Camera-type eye (tissue), 1 donor: ENCODE measurements around a stretch of chr1.

DNA sequence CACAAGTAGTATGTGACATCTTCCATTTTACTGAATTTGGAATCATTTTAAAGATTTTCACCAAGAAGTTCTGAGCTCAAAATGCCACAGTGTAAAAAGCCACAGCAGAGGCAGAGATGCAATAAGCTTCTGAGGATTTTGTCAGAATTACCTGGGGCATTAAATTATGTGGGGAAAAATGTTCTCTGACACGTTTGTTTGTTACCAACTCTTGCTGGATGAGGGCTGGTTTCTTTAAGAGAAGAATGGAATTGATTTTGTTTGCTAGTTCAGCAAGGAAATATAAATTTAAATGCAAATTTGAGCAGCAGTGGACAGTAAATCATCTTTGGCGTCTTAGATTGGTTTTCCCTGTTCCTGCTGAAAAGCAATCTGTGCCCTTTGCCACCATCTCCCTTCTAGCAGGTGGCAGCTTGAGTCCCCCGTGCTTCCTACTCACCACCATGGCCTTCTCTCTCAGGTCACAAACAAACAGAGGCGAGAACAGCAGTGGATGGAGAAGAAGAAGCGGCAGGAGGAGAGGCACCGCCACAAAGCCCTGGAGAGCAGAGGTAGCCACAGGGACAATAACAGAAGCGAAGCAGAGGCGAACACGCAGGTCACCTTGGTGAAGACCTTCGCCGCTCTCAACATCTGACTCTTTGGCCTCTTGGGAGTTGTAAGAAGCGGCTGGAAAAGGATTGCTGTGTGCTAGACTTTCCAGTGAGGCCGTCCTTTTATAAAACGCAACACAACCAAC, 16.1 kb downstream of the PLA2G2E start:
- RAMPAGE, long total RNA = no peak

GRCh38 chr1:20080977-20081393, 11.0 kb downstream of the PLA2G5 start:
- RAMPAGE, long total RNA = no peak

GRCh38 chr1:20194471-20195414, 8.4 kb upstream of the PLA2G2C start:
- RAMPAGE, long total RNA = no peak

GRCh38 chr1:20212789-20213610, 26.7 kb upstream of the PLA2G2C start:
- RAMPAGE, long total RNA = no peak

DNA sequence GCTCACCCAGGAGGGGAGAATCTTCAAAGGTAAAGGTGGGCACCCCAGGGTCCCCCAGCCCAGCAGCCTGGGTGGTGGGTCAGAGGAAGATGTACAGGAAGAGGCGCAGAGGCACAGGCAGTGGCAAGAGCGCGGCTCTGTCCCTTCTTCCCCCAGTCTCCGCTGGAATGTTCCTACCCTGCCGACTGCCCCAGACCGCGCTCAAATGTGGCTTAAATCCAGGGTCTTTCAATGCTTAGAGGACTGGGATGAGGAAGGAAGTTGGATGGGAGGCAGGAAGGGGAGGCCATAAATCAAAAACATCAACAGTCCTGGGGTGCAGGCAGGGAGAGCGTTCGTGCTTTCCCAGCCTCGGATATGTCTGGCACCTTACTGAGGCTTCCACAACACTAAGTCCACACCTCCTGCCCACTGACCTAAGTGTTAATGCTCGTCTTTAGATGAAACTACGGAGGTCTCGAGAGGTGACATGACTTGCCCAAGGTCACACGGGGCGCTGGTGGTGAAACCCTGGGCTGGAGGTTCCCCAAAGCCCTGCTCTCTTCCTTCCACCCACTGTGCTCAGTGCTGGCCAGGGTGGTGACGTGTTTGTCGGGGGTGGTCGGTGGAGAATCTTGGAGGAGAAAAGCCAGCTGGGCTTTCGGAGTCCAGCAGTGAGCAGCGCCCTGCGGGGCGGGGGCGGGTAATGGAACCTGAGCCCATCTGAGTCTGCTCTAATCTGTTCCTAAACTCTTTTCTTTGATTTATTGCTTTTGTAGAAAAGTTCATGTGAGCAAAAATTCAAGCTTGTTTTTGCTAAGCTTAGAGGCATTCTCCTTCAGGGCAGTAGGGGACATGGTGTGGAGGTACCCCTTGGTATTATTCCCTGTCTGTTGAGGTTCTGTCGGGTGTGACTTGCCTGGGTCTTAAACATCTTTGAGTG, 619 bp downstream of the CDA start:
- RAMPAGE, long total RNA = no peak

DNA sequence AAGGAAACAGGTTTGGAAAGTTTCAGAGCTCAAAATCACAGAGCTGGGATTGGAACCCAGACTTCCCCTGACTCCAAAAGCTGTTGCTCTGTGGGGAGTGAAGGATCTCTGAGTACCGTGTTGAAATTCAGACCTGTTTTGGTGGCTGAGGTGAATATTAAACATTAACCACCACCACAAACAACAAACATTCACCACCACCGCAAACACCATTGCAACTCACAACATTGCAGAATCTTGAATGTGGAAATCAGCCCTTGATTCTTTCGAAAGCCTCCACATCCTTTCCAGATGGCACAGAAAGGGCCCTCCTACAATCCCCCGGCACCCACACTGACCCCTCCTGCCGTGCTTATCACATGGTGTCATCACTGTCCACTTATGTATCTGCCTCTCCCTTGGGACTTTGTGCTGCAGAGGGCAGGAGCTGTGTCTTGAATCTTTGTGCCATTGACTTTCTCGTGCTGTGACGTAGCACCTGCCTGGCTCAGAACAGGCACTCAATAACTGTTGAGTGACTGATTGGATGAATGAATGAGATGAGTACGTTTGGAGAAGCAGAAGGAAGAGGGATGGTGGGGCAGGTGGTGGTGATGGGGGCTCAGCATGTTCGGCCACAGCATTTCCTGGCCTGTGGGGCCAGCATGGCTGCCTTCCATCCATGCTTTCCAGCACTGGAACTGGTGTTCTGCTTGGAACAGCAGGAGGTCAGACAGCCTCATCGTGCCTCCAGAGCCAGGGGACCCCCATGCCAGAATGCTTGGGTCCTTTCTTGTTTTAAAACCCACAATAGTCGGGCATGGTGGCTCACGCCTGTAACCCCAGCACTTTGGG, 1.6 kb downstream of the CDA start:
- RAMPAGE, long total RNA = no peak

- RAMPAGE, long total RNA = no peak
Observed at GRCh38 chr1:20597513-20598258, 8.8 kb downstream of the CDA start.

DNA sequence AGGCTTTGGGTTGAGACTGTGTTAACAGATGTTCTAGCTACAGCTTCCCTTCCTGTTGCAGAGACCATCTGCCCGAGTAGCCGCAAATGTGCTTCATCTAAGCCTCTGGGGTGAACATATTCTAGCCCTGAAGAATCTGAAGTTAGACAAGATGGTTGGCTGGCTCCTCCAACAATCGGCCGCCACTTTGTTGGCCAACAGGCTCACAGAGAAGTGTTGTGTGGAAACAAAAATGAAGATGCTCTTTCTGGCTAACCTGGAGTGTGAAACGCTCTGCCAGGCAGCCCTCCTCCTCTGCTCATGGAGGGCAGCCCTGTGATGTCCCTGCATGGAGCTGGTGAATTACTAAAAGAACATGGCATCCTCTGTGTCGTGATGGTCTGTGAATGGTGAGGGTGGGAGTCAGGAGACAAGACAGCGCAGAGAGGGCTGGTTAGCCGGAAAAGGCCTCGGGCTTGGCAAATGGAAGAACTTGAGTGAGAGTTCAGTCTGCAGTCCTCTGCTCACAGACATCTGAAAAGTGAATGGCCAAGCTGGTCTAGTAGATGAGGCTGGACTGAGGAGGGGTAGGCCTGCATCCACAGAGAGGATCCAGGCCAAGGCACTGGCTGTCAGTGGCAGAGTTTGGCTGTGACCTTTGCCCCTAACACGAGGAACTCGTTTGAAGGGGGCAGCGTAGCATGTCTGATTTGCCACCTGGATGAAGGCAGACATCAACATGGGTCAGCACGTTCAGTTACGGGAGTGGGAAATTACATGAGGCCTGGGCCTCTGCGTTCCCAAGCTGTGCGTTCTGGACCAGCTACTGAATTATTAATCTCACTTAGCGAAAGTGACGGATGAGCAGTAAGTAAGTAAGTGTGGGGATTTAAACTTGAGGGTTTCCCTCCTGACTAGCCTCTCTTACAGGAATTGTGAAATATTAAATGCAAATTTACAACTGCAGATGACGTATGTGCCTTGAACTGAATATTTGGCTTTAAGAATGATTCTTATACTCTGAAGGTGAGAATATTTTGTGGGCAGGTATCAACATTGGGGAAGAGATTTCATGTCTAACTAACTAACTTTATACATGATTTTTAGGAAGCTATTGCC, 10.4 kb downstream of the DDOST start:
- RAMPAGE, long total RNA = no peak

DNA sequence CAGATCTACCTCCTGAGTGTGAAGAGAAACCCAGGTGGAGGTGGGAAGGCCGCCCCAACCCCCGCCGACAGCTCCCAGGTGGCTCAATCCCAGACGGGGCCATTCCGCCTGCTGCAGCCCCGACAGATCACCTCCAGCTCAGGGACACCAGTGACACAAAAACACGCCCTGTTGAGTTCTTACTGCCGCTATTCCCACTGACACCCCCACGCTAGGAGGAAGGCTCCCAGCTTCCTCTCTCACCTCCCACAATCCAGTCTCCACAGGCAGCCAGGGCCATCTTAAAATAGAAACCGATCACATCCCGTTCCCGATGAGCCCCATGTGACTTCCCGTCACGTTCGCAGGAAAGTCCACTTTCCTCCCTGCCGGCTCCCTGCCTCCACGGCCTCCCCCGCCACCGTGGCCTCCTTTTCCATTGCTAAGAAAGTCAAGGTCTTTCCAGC, 23.9 kb upstream of the DDOST start:
- RAMPAGE, long total RNA = no peak

GRCh38 chr1:20870354-20871117, 83.4 kb upstream of the HP1BP3 start:
- RAMPAGE, long total RNA = no peak

GRCh38 chr1:20949929-20950195, 162.8 kb upstream of the HP1BP3 start:
- RAMPAGE, long total RNA = no peak

- RAMPAGE, long total RNA = no peak
Observed at GRCh38 chr1:21174582-21175342, 1.9 kb downstream of the EIF4G3 start.

DNA sequence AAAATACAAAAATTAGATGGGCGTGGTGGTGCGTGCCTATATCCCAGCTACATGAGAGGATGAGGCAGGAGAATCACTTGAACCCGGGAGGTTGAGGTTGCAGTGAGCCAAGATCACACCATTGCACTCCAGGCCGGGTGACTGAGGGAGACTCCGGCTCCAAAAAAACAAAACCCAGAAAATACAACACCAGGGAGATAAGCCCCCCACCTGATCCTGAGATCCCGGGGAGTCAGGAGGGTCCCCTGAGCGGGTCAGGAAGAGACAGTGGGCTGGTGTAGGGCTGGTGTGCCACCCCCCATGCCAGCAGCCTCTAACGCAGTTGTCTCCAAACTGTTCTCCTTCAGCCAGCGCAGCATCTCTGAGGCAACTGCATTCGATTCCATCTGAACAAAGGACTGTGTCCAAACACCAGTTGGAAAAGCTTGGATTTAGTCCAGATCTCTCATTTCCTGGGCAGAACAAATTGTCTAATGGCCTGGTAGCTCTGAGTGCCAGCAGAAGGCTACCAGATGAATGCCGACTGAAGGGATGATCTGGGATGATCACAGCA, 44.0 kb upstream of the EIF4G3 start:
- RAMPAGE, long total RNA = no peak

GRCh38 chr1:21337180-21337484, 46.9 kb upstream of the ECE1 start:
- RAMPAGE, long total RNA = no peak

DNA sequence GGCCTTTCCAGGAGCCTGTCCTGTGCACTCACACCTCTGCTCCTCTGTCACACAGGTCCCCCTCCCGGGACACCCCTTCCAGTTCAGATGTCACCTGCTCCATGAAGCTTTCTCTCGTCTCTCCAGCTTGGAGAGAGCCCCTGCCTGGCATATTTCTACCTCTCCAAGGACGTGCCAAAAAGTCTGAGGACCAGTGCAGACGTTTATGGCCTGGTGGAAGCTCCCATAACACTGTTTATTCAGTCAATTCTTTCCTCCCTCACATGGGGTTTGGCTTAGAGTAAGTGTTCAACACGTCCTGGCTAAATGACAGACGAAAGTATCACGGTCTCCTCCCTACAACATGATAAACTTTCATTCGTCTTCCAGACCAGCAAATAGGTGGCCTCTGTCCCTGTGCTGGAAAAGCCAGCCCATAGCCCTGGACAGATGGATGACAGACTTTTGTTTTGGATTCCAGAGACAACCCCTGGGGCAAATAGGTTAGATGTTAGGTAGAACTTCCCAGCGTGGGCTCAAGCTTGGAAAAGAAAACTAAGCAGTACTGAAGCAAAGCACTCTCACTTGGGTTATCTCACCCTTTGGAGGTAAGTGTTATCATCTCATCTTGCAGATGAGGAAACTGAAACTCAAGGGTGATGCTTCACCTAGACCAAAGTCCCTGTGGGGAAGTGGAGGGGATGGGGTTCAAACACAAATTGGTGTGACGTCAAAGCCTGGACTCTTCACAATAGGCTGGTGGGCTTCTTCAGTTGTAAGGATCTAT, 52.9 kb upstream of the ECE1 start:
- RAMPAGE, long total RNA = no peak

DNA sequence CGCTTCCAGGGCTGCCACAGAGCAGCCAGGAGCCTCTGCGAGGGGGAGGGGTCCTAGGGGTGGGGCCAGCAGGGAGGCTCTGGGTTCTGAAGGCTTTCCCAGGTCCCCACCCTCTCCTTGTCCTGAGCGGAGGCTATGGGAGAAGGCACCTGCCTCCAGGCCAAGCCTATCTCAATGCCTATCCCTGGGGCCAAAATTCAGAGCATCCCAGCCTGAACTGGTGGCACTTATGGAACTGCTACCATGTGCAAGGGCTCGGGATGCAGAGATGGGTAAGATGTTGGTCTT, 38.9 kb downstream of the ALPL start:
- RAMPAGE, long total RNA = no peak

DNA sequence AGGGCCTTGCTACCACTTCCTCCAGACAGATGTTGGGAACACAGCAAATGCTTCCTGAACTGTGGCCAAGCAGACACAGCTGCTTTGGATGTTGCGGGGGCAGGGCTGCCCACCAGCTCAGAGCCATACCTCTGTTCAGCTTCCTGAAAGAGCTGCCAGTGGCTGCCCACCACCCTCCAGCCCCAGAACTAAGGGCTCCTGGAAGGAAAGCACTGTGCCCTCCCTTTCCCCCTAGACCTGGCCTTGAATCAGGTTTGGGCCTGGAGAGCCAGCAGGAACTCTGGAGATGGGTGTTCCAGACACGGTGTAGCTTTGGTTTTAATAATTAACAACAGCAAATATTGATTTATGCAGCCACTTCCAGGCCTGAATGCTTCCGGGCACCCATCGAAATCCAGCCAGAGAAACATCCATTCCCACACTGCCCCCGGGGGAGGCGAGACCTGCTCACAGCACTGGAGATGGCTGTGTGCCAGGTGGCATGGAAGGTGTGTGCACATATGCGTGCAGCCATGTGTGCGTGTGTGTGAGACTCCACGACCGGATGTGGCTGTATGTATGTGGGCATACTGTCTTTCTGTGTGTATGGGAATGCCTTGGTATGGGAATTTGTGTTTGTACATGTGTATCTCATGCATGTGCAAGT, 45.6 kb downstream of the RAP1GAP start:
- RAMPAGE, long total RNA = no peak

- RAMPAGE, long total RNA = no peak
Observed at GRCh38 chr1:21641826-21642405, 27.2 kb downstream of the RAP1GAP start.

GRCh38 chr1:21653563-21653880, 15.6 kb downstream of the RAP1GAP start:
- RAMPAGE, long total RNA = no peak

DNA sequence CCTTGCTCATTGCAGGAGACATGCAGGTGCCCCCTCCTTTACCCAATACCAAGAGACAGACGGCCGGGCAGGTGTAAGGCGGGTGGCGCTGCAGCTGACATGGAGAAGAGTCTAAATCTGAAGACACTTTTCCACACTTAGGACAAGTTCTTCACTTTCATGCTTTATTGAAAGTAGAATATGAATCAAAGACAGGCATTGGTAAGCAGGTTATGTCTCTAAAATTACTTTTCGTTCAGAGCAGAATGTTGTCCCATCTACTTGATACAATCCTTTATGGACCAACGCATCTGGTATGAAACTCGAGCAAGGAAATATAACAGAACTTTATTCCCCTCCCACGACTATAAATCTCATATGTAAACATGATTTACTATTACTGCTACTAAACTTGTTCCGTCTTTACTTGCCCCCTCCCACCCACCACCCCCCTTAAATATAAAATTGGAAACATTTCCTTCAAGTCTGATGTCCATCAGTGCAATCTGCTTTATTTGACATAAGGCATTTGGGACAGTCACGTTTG, 9.7 kb upstream of the RAP1GAP start:
- RAMPAGE, long total RNA = no peak